ENCODE measurements around the genes NANOS3, DCAF15, PKN1, ZNF333 and OR7A10.

- PRO-cap: no peak
- RAMPAGE, long total RNA, 2 experiments: no peak in any of the 2 experiments
These were observed 35.1 kb downstream of the ZSWIM4 start for GRCh38 chr19:13830001-13831046.

- PRO-cap: no peak
- RAMPAGE, long total RNA, 2 experiments: no peak in any of the 2 experiments
These were observed 40.2 kb upstream of the NANOS3 start for GRCh38 chr19:13836532-13837341.

DNA sequence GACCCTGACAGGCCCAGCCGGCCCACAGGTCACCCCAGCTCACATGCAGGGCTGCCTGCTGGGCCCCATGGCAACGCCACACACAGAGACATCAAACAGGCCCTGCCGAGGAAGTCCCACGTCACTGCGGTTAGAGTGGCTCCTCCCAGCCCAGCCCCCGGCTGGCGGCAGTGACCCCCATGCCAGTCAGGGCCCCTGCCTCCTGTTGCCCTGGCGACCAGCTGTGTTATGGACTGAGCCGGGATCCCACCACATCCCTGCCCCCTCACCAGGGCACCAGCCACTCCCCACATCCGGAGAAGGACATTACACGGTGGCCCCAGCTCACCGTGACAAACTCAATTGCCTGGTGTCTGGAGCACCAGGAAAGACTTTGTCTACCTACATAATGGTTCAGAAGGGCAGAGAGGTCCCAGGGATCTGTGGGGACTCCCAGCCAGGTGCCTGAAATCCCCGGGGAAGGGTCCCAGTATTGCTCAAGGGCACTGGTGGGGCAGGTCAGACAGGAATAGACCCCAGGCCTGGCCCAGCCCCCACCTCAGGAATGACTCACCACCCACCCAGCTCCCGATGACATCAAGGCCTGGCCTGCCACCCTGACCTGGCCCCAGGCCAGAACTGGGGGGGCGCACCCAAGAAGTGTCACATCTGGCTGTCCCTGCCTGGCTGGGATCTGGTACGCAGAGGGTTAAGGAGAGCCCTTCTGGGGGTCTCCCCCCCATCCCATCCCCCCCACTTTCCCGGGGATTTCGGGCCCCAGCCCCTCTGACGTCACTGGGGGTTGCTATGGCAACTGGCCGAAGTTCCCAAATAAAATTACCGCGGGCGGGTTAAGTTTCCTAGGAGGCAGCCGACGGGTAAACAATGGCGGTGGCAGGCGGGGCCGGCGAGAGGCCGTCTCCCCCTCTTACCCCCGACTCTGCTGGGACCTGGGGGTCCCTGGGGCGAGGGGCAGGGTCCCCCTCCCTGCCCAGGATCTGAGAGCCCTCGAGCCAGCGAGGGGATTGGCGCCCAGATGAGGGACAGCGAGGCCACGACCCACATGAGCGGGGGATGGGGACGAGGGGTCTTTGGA, 30.0 kb upstream of the NANOS3 start:
- PRO-cap: bidirectional peak, plus-strand start at position 332 of the sequence, minus-strand start at position 45 of the sequence; bidirectional peak, plus-strand start at position 860 of the sequence, minus-strand start at position 510 of the sequence
- RAMPAGE, long total RNA, 2 experiments: no peak in any of the 2 experiments

DNA sequence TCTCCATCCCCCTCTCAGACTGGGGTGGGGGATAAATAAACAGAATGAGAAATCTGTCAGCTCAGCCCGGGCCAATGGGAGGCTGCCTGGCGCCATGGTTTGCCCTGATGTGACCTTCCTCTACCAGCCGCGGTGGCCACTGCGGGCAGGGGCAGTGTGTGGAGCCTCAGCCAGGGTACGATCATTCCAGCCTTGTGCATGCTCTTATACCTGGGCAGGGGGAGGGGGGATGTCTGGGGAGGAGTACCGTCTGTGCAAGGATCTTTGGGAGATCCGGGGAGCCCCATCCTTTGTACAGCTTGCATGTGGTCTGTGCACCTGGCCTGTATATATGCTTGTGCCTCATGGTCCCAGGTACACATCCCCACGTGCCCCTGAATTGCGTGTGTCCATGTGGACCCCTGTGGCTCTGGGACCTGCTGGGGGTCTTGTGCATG, 12.9 kb upstream of the NANOS3 start:
- PRO-cap: no peak
- RAMPAGE, long total RNA, 2 experiments: no peak in any of the 2 experiments

DNA sequence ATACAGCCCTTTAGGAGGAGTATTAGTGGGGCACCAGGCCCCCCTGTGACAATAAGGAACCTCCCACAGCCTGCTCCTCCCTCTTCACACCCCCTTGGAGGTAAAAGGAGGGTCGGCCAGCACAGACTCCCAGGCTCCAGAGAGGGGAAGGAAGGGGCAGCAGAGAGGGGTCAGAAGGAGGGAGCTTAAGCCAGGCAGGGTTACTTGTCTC, at the start of gene NANOS3:
TSS of gene NANOS3 (plus strand) at position 132 of the 211 bp plus-strand sequence.
- PRO-cap: no peak
- RAMPAGE, long total RNA, 2 experiments: no peak in any of the 2 experiments

GRCh38 chr19:13952289-13952799, at the start of gene DCAF15:
DCAF15 (plus strand) TSS chr19:13952509.
- PRO-cap: unidirectional peak, plus-strand start at chr19:13952497
- RAMPAGE, long total RNA, 2 experiments: start-site peak on the plus strand in 1 of 2 experiments, at chr19:13952468-13952497 at its widest, 36 reads per replicate

- PRO-cap: unidirectional peak, minus-strand start at chr19:13962855
- RAMPAGE, long total RNA, 2 experiments: no peak in any of the 2 experiments
These were observed 10.0 kb downstream of the DCAF15 start for GRCh38 chr19:13962022-13963057.

DNA sequence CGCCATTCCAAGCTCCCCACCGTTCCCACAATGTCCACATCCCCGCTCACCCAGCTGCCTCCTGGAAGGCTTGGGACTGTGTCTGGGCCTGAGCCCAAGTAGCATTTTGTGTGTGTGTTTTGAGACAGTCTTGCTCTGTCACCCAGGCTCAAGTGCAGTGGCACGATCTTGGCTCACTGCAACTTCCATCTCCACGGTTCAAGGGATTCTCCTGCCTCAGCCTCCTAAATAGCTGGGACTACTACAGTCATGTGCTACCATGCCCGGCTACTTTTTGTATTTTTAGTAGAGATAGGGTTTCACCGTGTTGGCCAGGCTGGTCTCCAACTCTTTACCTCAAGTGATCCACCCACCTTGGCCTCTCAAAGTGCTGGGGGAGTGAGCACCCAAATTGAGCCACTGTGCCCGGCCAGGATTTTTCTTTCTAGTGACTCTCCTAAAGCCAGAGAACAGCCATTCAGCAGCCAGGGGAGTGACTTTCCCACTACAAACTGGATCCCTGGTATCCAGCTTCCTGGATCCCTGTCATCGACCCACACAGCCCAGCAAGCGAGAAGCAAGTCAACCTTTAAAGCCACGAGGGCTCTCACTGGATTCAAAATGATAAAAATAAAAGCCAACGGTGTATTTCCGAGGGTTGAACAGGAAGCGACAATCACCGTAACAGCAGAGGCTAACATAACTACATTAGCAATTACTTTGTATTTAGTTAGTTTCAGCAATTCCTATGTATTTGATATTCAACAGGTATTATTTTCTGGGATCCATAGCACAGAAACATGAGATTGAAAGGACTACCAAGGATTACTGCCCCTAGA, 3.0 kb downstream of the RFX1 start:
- PRO-cap: unidirectional peak, minus-strand start at position 200 of the sequence; unidirectional peak, minus-strand start at position 602 of the sequence
- RAMPAGE, long total RNA, 2 experiments: no peak in any of the 2 experiments

- PRO-cap: bidirectional peak, plus-strand start at chr19:14081422, minus-strand start at chr19:14081303; bidirectional peak, plus-strand start at chr19:14081575, minus-strand start at chr19:14081464
- RAMPAGE, long total RNA, 2 experiments: no peak in any of the 2 experiments
These were observed 4.6 kb downstream of the C19orf67 start for GRCh38 chr19:14080523-14081767.

DNA sequence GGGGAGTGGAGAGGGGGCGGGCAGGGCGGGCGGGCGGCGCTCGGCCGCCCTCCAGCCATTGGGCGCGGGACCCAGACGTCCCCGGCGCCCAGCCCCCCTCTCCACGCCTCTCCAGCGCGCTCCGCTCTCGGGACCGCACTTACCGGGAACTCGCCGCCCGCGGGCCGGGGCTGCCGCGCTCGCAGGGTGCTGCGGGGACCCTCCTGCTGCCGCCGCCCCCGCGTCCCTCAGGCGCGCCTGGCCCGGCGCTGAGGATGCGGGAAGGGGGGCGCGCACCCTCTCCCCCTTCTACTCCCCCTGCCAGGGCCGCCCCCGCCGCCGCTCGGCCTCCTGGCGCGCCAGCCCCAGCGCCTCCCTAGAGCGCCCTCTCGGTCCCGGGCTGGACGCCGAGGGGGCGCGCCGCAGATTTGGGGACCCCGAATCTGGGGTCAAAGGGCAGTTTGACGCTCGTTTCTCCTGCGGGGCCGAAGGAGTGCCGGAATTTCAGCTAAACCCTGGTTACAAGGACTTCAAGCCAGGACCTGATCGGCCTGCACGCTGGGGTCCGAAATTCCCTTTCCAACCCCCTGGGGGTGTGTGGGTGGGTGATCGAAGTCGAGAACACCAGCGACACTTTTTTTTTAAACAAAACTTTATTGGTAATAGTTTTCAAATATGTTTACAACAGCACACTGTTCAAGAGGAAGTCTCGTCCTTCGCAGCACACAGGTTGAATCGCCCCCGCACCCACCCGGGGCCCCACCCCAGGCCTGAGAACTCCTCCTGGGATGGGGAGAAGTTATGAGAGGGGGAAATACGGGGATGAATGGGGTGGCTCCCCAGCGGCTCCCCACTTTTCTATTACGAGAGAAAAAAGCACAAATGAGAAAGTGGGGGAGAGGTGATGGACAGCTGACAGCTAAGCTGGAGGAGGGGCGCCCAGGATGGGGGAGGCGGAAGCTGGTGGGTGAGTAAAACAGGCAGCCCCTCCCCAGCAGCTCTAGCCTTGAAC, 5.8 kb upstream of the C19orf67 start:
- PRO-cap: bidirectional peak, plus-strand start at position 138 of the sequence, minus-strand start outside the sequence; bidirectional peak, plus-strand start at position 669 of the sequence, minus-strand start at position 576 of the sequence
- RAMPAGE, long total RNA, 2 experiments: no peak in any of the 2 experiments

GRCh38 chr19:14112199-14112894, 5.2 kb downstream of the PRKACA start:
- PRO-cap: no peak
- RAMPAGE, long total RNA, 2 experiments: start-site peak on the minus strand in 1 of 2 experiments, at chr19:14112516-14112563 at its widest, 54 reads per replicate

- PRO-cap: no peak
- RAMPAGE, long total RNA, 2 experiments: no peak in any of the 2 experiments
These were observed 23.9 kb upstream of the ASF1B start for GRCh38 chr19:14159966-14160921.

DNA sequence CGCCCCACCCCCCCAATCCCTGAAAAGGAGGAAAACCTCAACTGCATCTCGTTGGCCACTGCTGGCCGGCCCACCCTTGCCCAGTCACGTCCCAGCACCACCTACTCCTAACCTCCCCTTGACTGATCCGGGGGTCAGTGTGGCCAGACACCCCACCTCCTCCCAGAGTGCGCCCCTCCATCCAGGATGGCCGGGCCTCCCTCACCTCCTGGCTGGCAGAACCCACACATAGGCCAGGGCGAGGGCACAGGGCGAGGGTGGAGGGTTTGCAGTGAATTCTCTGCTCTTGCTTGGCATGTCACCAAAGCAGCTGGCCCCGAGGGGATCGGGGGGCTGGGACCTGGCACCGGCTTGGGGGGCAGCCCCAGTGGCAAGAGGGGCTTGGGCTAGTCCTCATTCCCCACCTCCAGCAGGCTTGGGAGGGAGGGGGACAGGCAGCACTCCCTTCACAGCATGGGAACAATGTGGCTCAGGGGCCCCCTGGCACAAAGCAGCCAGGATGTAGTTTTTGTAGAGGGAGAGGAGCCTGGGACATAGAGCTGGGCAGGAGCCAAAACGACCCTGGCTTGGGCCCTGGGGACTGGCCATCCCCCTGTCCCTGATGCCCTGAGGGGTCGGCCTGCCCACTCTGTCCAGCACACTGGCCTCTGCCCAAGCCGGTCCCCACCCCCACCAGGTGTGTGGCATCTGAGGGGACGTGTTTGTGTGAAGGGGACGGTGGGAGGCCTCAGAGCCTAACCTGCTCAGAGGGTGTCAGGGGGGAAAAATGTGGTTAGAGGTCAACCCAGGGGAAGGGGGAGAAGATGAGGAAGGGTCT, 28.5 kb upstream of the ASF1B start:
- PRO-cap: no peak
- RAMPAGE, long total RNA, 2 experiments: no peak in any of the 2 experiments

DNA sequence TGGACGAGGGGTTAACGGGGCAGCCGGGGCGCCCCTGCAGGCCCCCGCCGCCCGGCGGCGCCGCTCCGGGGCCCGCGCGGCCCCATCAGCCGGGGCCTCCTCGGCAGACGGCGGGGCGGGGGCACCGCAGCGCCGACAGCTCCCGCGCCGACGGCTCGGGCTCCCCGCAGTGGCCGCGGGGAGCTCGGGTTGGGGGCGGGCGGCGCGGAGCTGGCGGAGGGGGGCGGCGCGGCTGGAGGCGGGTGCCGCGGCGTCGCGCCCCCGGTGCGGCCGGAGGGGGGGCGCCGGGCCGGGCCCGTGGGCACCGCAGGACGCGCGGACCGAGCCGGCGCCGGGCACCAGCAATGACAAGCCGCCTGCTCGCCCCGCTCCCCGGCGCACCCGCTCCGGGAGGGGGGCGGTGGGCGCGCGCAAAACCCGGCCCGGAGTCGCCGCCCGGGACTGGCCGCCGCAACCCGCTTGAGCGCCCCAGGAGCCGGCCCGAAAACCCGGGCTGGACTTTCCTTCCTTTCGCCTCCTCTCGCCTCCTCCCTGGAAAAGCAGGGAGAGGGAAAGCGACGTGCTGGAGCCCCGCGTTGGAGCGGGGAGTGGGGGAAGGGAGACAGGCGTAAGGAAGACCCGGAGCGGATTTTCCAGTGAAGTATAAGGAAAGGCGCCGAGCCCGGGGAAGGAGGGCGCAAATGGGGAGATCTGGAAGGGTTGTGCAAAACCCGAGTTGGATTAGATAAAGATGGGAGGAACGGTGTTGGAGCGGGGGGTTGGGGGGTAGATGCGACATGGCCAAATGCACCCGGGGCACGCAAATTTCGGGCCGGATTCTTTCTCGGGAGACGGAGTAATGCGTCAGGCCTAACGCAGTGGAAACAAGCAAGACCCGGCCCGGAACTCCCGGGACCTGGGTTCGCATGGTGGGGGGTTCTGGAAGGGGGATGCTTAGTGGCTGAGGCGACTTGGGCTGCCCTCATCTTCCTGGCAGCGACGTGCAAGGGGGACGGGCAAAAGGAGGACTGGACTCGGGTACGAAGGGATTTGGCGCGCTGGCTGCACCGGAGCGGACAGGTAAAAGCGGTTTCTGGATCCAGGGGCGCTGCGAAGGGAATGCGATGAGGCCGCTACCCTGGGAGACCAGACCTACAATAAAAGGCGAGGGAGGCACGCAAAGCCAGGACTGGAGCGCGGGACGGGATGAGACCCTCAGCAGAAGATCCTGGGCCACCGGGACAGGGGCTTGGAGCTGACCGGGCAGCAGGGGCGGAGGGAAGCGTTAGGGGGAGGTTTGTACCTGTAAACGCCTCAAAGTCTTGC, 945 bp upstream of the ADGRL1 start:
- PRO-cap: unidirectional peak, minus-strand start at position 346 of the sequence; unidirectional peak, minus-strand start at position 589 of the sequence
- RAMPAGE, long total RNA, 2 experiments: no peak in any of the 2 experiments

- PRO-cap: no peak
- RAMPAGE, long total RNA, 2 experiments: no peak in any of the 2 experiments
These were observed 14.8 kb downstream of the DDX39A start for GRCh38 chr19:14404222-14404855.

GRCh38 chr19:14410728-14411250, 8.4 kb downstream of the DDX39A start:
- PRO-cap: no peak
- RAMPAGE, long total RNA, 2 experiments: no peak in any of the 2 experiments

GRCh38 chr19:14432875-14433914, at the start of gene PKN1:
PKN1 (plus strand) TSS chr19:14433306.
- PRO-cap: bidirectional peak, plus-strand start at chr19:14433336, minus-strand start at chr19:14433250
- RAMPAGE, long total RNA, 2 experiments: no peak in any of the 2 experiments

DNA sequence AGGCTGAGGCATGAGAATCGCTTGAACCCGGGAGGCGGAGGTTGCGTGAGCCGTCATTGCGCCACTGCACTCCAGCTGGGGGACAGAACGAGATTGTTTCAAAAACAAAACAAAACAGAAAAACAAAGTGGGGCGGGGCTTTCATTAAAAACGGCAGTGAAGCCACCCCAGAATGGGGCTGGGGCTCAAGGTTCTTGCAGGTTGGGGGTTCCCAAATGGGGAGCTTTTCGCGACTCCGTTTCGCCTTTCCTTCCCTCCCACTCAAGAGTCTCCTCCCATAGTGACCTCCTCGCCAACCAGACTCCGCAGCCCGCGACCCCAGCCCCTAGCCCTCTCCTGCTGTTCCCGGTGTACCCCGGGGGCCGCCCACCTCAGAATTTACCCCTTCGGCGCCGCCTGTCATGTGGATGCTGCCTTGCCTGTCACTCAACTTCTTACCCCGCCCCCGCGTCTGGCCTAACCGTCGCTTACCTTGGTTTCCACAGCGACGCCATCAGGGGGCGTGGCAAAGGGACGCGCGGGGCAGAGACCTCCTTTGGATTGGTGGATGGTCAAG, 476 bp upstream of the TECR start:
- PRO-cap: bidirectional peak, plus-strand start outside the sequence, minus-strand start at position 453 of the sequence
- RAMPAGE, long total RNA, 2 experiments: no peak in any of the 2 experiments

DNA sequence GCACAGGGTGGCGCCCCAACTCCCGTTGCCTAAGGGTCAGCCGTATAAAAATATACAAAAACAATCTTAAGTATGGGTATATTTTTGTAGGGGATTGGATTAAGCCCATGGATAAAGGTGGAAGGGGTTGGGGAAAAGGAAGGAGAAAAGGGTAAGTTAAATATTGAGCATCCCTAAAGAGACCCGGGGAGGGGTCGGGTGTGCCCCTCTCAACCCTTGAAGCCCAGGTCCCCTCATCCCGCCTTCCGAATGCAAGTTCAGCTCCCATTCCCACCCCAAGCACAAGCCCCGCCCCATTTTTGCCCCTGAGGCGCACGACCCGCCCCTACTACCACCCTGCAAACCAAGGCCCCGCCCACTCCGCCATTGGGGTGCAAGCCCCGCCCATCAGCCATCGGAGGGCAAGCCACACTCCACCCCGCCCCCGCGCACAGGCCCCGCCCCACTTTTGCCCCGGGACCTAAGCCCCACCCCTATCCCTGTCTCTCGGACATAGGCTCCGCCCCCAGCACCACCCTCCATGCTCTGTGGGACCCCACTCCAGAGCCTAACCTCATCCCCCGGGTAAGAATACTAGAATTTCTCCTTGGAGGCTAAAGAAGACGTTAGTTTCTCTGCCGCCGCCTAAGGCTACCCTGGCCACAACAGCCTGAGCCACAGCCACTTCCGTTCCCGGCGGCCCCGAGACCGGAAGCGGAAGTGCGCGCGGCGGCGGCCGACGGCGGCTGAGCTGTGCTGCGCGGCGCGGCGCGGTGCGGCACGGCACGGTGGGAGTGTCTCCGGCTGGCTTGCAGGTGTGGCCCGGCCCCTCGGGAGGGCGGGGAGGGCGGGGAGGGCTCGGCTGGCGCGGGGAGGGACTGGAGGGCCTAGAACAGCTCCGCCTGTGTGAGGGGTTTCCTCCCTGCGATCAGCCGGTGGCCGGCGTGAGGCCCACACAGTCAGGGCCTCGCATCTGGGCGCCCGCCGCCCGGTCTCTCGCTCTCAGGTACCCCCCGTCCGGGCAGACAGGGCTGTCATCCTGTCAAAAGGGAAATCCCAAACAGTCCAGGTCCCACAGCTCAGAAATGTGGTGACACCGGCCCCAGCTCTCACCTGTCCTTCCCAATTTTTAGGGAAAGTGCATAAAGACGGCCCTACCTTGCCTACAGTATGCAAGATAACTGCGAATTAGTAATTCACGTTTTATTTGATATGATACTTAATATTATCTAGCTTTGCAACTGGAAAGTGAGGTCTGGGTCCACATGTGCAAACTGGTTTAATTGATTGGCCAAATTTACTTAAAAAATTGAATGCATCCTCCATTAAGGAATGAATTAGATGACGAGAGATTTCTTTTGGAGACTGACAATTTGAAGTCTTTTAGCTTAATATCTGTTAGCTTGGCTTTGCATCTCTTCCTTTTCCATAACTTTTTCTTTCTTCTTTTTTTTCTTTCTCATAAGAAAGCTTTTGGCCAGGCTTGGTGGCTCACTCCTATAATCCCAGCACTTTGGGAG, at the start of gene ZNF333:
TSS of gene ZNF333 (plus strand) at position 692 of the 1,499 bp plus-strand sequence.
- PRO-cap: bidirectional peak, plus-strand start at position 711 of the sequence, minus-strand start at position 646 of the sequence
- RAMPAGE, long total RNA, 2 experiments: start-site peak on the plus strand in 1 of 2 experiments, centred at position 735 of the sequence, 24 reads per replicate

DNA sequence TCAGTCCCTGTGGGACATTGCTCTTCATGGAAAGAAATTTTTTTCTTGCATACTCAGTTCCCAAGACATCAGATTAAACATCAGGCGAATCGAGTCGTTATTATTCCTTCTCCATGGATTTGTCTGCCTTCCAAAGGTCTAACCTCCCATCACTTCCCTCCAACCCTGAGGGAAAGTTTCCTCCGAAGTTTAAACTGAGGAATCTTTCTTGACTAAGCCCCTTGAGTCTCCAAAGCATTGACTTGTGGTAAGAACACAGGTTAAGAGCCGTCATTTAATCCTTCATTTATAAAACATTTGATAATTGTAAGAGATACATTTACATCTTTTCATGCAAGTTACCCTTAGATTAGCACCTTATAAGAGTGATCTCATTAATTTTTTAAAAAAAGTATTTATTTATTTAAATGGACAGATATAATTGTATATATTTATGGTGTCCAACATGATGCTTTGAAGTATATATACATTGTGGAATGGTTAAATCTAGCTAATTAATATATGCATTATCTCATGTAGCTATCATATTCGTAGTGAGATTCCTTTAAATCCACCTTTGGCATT, at the start of gene OR7A10:
TSS of gene OR7A10 (minus strand) at position 143 of the 564 bp plus-strand sequence.
- PRO-cap: no peak
- RAMPAGE, long total RNA, 2 experiments: no peak in any of the 2 experiments